K562 (cell line): ENCODE measurements around the genes PPP1CA and RPS6KB2.

GRCh38 chr11:67032825-67033365 is 10.0 kb downstream of the SYT12 start:
- RAMPAGE, long total RNA: no peak
- RRBS: no CpG with 5 or more reads among the region's 9 CpGs
PRO-cap:
- standard: no peak
- CoPRO, capped RNA only, 2 experiments: no peak in any of the 2 experiments
- CoPRO, capped and uncapped RNA, 2 experiments: no peak in any of the 2 experiments
- CoPRO, uncapped RNA only, 2 experiments: no peak in any of the 2 experiments
CAGE:
- cytosol, long polyA plus RNA: no peak
- long polyA plus RNA: no peak
- nucleolus, long total RNA: no peak
- nucleus, long polyA plus RNA: no peak

- RAMPAGE, long total RNA: no peak
- RRBS: 3% methylated on average over 26 of the region's 48 CpGs
PRO-cap:
- standard: bidirectional peak, plus-strand start at chr11:67119684, minus-strand start at chr11:67119707
- CoPRO, capped RNA only, 2 experiments: peak in 2 of 2 experiments; most common plus-strand start chr11:67119696 (in 1); most common minus-strand start chr11:67119703 (in 1)
- CoPRO, capped and uncapped RNA, 2 experiments: peak in 2 of 2 experiments; most common plus-strand start chr11:67119817 (in 1); most common minus-strand start chr11:67119706 (in 2)
- CoPRO, uncapped RNA only, 2 experiments: no peak in any of the 2 experiments
CAGE:
- cytosol, long polyA plus RNA: no peak
- long polyA plus RNA: no peak
- nucleolus, long total RNA: no peak
- nucleus, long polyA plus RNA: no peak
These were observed 622 bp downstream of the KDM2A start for GRCh38 chr11:67119589-67120180.

DNA sequence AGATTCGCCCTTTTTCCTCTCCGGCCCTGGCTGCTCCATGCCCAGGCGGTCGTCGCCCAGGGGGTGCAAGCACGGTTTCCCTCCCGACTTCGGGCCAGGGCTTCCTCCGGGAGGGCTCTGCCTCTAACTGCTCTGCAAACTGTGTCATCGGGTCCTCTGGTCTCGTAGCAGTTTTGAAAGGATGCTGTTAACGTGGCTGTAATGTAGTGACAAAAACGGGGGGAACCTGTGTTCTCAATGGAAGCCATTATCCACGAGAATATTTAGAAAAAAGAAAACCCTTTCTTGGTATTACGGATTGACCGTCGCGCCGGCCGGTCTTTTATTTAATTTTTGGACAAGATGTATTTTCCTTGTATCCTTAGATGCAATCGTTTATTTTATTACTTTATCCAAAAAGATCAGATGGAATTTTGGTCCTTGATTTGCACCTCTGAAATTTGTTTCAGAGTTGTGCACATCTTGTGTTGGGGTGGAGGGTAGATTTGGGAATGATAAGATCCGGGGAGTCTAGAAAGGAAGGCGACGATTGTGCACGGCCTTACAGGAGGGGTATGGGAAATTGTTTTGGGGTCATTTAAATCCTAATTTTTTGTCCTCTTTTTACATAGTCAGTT is 1.2 kb downstream of the KDM2A start:
- RAMPAGE, long total RNA: no peak
- RRBS: 2% methylated on average over 7 of the region's 25 CpGs
PRO-cap:
- standard: no peak
- CoPRO, capped RNA only, 2 experiments: peak in 1 of 2 experiments; most common plus-strand start position 291 of the sequence (in 1); most common minus-strand start position 129 of the sequence (in 1)
- CoPRO, capped and uncapped RNA, 2 experiments: peak in 1 of 2 experiments; most common plus-strand start position 276 of the sequence (in 1); most common minus-strand start position 129 of the sequence (in 1)
- CoPRO, uncapped RNA only, 2 experiments: no peak in any of the 2 experiments
CAGE:
- cytosol, long polyA plus RNA: no peak
- long polyA plus RNA: no peak
- nucleolus, long total RNA: no peak
- nucleus, long polyA plus RNA: no peak

DNA sequence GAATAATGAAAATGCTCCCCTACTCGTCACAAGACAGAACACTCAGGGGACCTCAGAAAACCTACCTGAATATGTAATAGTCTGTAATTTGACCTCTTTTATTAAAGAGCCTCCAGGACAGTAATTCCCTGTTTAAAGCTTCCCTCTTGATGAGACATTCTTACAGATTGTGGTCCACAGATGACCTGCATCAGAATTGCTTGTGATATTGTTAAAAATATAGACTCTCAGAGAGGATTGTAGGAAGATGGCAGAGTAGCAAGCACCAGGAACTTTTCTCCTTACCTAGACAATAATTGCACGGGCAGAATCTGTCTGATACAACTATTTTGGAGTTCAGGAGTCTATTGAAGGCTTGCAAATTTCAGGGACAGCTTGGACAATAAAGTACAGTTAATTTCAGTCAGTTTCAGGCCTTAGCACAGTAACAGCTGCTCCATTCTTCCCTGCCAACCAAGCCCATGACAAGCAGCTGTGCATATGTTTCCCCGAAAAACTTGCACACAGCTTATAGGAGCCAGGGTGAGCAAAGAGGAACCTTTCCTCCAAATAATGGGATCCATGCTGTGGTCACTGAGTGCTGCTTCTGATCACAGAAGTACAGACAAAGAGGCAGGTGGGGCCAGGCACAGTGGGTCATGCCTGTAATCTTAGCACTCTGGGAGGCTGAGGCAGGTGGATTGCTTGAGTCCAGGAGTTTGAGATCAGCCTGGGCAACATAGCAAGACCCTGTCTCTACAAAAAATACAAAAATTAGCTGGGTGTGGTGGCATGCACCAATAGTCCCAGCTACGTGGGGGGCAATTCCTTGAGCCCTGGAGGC is 64.4 kb downstream of the KDM2A start:
- RAMPAGE, long total RNA: no peak
- RRBS: no CpG with 5 or more reads among the region's 4 CpGs
PRO-cap:
- standard: no peak
- CoPRO, capped RNA only, 2 experiments: no peak in any of the 2 experiments
- CoPRO, capped and uncapped RNA, 2 experiments: no peak in any of the 2 experiments
- CoPRO, uncapped RNA only, 2 experiments: no peak in any of the 2 experiments
CAGE:
- cytosol, long polyA plus RNA: no peak
- long polyA plus RNA: no peak
- nucleolus, long total RNA: no peak
- nucleus, long polyA plus RNA: no peak

- RAMPAGE, long total RNA: no peak
- RRBS: no CpG with 5 or more reads among the region's 15 CpGs
PRO-cap:
- standard: bidirectional peak, plus-strand start at chr11:67240014, minus-strand start at chr11:67239783
- CoPRO, capped RNA only, 2 experiments: peak in 2 of 2 experiments; most common plus-strand start chr11:67240125 (in 2)
- CoPRO, capped and uncapped RNA, 2 experiments: peak in 2 of 2 experiments; most common plus-strand start chr11:67239983 (in 1)
- CoPRO, uncapped RNA only, 2 experiments: peak in 1 of 2 experiments; most common plus-strand start chr11:67240168 (in 1)
CAGE:
- cytosol, long polyA plus RNA: start-site peak on the plus strand at chr11:67240052-67240134, 99 and 108 reads in 2 replicates
- long polyA plus RNA: no peak
- nucleolus, long total RNA: no peak
- nucleus, long polyA plus RNA: start-site peak on the plus strand at chr11:67239979-67240128, 71 and 251 reads in 2 replicates
These were observed 26.4 kb upstream of the GRK2 start for GRCh38 chr11:67239901-67240218.

DNA sequence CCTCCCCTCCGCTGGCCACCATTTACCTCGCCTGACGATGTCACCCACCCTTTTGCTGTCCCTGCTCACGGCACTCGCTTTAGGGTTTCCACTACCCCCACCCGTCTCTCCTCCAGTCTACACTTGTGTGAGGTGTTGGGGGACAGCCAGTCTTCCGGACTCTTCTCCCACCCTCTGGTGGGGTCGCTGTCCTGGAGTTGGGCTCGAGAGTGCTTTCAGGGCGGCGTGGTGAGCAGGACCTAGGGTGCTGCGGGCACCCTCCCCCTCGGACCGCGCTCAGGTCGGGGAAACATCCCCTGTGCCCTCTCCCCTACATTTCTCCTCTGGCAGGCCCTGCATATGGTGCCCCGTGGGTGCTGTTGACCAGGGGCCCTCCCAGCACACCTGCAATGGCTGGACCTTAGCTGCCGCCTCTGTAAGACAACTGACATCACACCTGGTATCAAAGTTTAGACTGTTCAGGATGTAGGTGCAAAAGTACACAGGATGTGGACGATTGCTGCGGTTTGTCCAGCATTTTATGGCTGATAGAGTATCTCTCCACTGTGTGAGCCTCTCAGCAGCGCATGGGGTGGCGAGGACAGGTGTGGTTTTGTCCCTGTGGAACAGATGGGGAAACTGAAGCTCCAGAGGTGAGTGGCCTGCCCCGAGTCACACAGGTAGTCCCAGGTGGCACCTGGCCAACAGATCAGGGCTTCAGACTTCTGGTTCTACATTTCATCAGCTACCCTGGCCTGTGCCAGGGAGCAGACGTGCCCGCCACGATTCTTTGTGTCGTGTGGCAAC is 1.1 kb downstream of the GRK2 start:
- RAMPAGE, long total RNA: no peak
- RRBS: no CpG with 5 or more reads among the region's 27 CpGs
PRO-cap:
- standard: unidirectional peak, minus-strand start at position 426 of the sequence
- CoPRO, capped RNA only, 2 experiments: no peak in any of the 2 experiments
- CoPRO, capped and uncapped RNA, 2 experiments: no peak in any of the 2 experiments
- CoPRO, uncapped RNA only, 2 experiments: no peak in any of the 2 experiments
CAGE:
- cytosol, long polyA plus RNA: no peak
- long polyA plus RNA: no peak
- nucleolus, long total RNA: no peak
- nucleus, long polyA plus RNA: no peak

GRCh38 chr11:67283491-67283960 is 5.6 kb upstream of the ANKRD13D start:
- RAMPAGE, long total RNA: no peak
- RRBS: no CpG with 5 or more reads among the region's 13 CpGs
PRO-cap:
- standard: no peak
- CoPRO, capped RNA only, 2 experiments: no peak in any of the 2 experiments
- CoPRO, capped and uncapped RNA, 2 experiments: no peak in any of the 2 experiments
- CoPRO, uncapped RNA only, 2 experiments: no peak in any of the 2 experiments
CAGE:
- cytosol, long polyA plus RNA: no peak
- long polyA plus RNA: no peak
- nucleolus, long total RNA: no peak
- nucleus, long polyA plus RNA: no peak

DNA sequence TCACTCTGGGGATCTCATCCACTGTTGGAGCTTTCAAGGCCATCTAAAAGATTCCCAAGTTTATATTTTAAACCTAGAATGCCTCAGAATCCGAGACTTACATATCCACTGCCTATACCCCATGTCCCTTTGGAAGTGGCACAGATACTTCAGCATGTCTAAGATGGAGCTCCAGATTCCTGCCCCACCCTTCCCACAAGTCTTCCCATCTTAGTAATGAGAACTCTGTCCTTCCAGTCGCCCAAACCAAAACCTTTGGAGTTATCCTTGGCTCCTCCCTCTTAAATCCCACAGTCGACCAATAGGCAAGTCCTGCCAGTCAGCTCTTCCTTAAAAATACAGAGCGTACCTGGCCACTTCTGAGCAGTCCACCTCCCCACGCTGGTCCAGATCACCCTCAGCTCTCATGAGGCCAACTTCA is 4.3 kb downstream of the POLD4 start:
- RAMPAGE, long total RNA: no peak
- RRBS: no CpG with 5 or more reads among the region's 5 CpGs
PRO-cap:
- standard: no peak
- CoPRO, capped RNA only, 2 experiments: no peak in any of the 2 experiments
- CoPRO, capped and uncapped RNA, 2 experiments: no peak in any of the 2 experiments
- CoPRO, uncapped RNA only, 2 experiments: no peak in any of the 2 experiments
CAGE:
- cytosol, long polyA plus RNA: no peak
- long polyA plus RNA: no peak
- nucleolus, long total RNA: no peak
- nucleus, long polyA plus RNA: no peak

DNA sequence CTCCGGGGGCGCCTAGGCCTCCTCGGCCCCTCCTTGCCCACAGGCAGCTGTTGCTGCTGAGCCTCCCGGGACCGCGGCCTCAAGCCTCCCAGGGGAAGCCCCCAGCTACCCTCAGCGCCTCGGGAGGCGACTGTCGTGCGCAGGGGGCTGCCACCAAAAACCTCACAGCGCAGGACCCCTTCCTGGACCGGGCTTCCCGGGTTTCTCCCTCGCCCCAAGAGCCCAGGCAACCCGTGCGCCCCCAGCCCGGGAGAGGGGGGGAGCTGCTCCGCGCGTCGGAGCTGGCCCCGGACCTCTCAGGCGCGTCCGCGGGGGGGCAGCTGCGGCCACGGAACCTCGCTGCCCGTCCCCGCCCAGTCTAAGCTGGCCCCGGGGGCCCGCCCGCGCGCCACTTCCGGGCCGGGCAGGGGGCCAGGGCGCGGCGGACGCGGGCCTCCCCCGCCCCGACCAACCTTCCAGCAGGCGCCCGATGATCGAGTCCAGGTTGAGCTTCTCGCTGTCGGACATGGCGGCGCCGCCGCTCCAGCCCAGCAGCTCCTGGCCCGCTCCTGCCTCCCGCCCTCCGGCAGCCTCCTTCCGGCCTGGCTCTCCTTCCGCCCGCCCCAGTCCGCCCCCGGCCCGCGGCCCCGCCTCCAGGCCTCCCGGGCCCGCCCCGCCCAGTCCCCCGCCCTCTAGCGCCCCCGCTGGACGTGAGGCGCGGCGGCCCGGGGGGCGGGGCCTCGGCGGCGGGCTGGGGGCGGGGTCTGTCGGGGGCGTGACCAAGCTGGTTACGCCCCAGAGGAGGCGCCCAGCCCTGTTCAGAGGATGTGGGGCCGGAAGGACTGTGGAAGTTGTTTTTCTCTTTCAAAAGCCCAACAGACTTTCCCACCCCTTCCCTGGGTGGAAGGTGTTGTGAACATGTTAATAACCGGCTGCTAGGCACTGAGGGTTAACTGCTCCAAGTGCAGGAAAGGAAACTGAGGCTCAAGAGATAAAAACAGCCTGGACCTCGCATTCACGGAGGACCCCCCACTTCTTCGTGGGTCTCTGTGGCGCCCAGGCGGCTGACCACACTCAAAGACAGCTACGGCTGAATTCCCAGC is at the start of gene PPP1CA:
Gene PPP1CA, minus strand, starts transcription at position 583 of the 1,082 bp plus-strand sequence.
- RAMPAGE, long total RNA: start-site peak on the minus strand centred at position 564 of the sequence, 83 bp wide, 5,393 and 2,008 reads in 2 replicates
- RRBS: 3% methylated on average over 40 of the region's 94 CpGs
PRO-cap:
- standard: bidirectional peak, plus-strand start at position 800 of the sequence, minus-strand start at position 550 of the sequence
- CoPRO, capped RNA only, 2 experiments: peak in 2 of 2 experiments; most common plus-strand start position 800 of the sequence (in 2); most common minus-strand start position 550 of the sequence (in 2)
- CoPRO, capped and uncapped RNA, 2 experiments: peak in 2 of 2 experiments; most common plus-strand start position 800 of the sequence (in 2); most common minus-strand start position 293 of the sequence (in 1)
- CoPRO, uncapped RNA only, 2 experiments: peak in 1 of 2 experiments; most common plus-strand start position 475 of the sequence (in 1); most common minus-strand start position 471 of the sequence (in 1)
CAGE:
- cytosol, long polyA plus RNA: start-site peak on the minus strand centred at position 562 of the sequence, 76 bp wide, 3,331 and 2,575 reads in 2 replicates
- long polyA plus RNA: start-site peak on the minus strand centred at position 564 of the sequence, 82 bp wide, 921 and 2,578 reads in 2 replicates
- nucleolus, long total RNA: no peak
- nucleus, long polyA plus RNA: start-site peak on the minus strand centred at position 558 of the sequence, 70 bp wide, 607 and 619 reads in 2 replicates

DNA sequence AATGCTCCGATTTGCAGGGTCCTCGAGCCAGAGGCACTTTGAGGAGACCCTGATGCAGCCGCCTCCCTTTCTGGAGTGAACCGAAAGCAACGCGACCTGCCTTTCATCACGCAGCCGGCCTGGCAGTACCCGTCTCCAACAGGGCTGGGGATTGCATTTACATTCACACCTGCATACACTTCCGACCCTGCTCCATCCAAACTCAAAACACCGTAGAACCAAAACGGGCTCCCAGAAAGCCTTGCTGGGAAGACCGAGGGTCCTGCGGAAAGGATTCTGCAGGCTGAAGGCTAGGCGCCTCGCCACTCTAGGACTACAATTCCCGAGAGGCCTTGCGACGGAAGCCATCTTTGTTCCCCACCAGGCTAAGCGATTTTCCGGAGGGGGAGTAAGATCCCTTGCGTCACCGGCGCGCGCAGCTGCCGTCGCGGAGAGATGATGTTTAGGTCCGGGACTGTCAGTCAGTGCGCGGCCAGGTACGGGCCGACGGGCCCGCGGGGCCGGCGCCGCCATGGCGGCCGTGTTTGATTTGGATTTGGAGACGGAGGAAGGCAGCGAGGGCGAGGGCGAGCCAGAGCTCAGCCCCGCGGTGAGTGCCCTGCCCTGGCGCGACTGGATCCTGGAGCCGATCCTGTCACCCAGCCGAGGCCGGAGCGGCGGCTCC is at the start of gene RPS6KB2:
Gene RPS6KB2, plus strand, starts transcription at position 460 of the 664 bp plus-strand sequence.
- RAMPAGE, long total RNA: start-site peak on the plus strand centred at position 471 of the sequence, 54 bp wide, 1,283 and 463 reads in 2 replicates
- RRBS: 2% methylated on average over 9 of the region's 55 CpGs
PRO-cap:
- standard: unidirectional peak, minus-strand start at position 77 of the sequence; bidirectional peak, plus-strand start at position 460 of the sequence, minus-strand start at position 309 of the sequence
- CoPRO, capped RNA only, 2 experiments: peak in 2 of 2 experiments; most common plus-strand start position 460 of the sequence (in 2); most common minus-strand start position 309 of the sequence (in 2)
- CoPRO, capped and uncapped RNA, 2 experiments: peak in 2 of 2 experiments; most common plus-strand start position 460 of the sequence (in 2); most common minus-strand start position 309 of the sequence (in 1)
- CoPRO, uncapped RNA only, 2 experiments: peak in 2 of 2 experiments; most common plus-strand start position 479 of the sequence (in 2); most common minus-strand start position 299 of the sequence (in 1)
CAGE:
- cytosol, long polyA plus RNA: start-site peak on the plus strand centred at position 464 of the sequence, 69 bp wide, 1,733 and 1,377 reads in 2 replicates
- long polyA plus RNA: start-site peak on the plus strand centred at position 463 of the sequence, 82 bp wide, 420 and 1,011 reads in 2 replicates
- nucleolus, long total RNA: no peak
- nucleus, long polyA plus RNA: start-site peak on the plus strand centred at position 460 of the sequence, 77 bp wide, 1,149 and 1,301 reads in 2 replicates

DNA sequence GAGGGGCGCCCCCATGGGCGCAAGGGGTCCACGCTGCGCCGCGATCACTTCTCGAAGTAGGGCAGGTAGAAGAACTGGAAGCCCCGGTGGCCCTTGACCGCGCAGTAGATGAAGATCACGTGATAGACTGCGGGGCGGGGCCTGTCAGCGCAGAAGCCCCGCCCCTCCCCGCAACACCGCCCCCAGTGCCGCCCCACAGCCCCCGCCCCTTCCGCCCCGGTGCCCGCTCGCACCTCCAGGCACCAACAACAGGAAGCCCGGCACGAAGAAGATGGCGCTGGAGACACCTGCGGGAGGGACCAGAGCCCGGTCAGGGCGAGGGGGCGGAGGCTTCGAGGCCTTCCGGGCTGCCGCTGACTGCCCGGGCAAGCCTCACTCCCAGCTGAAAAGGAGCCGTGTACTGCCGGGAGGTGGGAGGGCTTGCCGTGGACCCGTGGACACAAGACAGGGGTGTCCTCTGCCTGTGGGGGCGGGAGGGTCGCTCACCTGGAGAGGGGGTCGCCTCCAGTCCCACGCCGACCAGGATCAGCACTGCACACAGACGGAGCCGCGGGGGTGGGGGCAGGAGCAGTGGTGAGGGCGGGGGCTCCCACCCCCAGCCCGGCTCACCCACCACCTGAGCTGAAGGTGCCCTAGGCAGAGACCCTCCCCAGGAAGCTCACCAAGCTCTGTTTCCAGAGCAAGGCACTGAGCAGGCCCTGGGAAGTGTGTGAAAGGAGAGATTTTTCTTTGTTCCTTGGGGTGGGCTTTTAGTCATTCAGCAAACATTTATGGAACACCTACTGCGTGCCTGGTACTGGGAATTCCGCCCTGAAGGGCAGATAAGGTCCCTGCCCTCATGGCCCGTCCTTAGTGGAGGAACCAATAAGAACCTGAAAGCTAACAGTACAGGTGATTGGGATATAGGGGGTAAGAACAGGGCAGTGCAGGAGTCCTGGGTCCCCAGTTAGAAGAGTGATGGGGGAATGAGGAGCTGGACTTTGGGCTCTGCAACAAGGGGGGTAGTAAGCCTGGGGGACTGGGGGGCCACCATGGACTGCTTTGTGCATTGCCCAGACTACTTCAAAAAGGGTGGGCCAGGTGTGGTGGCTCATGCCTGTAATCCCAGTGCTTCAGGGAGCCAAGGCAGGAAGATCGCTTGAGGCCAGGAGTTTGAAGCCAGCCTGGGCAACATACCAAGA is 4.1 kb downstream of the TMEM134 start:
- RAMPAGE, long total RNA: no peak
- RRBS: 4% methylated on average over 8 of the region's 52 CpGs
PRO-cap:
- standard: bidirectional peak, plus-strand start at position 248 of the sequence, minus-strand start at position 110 of the sequence; bidirectional peak, plus-strand start at position 953 of the sequence, minus-strand start at position 700 of the sequence
- CoPRO, capped RNA only, 2 experiments: peak in 2 of 2 experiments; most common plus-strand start position 245 of the sequence (in 1); most common minus-strand start position 76 of the sequence (in 2)
- CoPRO, capped and uncapped RNA, 2 experiments: peak in 2 of 2 experiments; most common plus-strand start position 248 of the sequence (in 2); most common minus-strand start position 76 of the sequence (in 1)
- CoPRO, uncapped RNA only, 2 experiments: no peak in any of the 2 experiments
CAGE:
- cytosol, long polyA plus RNA: no peak
- long polyA plus RNA: no peak
- nucleolus, long total RNA: no peak
- nucleus, long polyA plus RNA: no peak

- RAMPAGE, long total RNA: no peak
- RRBS: 67% methylated on average over 3 of the region's 11 CpGs
PRO-cap:
- standard: no peak
- CoPRO, capped RNA only, 2 experiments: no peak in any of the 2 experiments
- CoPRO, capped and uncapped RNA, 2 experiments: no peak in any of the 2 experiments
- CoPRO, uncapped RNA only, 2 experiments: peak in 1 of 2 experiments; most common plus-strand start chr11:67468608 (in 1); most common minus-strand start chr11:67468329 (in 1)
CAGE:
- cytosol, long polyA plus RNA: no peak
- long polyA plus RNA: no peak
- nucleolus, long total RNA: no peak
- nucleus, long polyA plus RNA: no peak
These were observed 923 bp downstream of the TMEM134 start for GRCh38 chr11:67467948-67468707.

- RAMPAGE, long total RNA: no peak
- RRBS: no CpG with 5 or more reads among the region's 4 CpGs
PRO-cap:
- standard: no peak
- CoPRO, capped RNA only, 2 experiments: no peak in any of the 2 experiments
- CoPRO, capped and uncapped RNA, 2 experiments: no peak in any of the 2 experiments
- CoPRO, uncapped RNA only, 2 experiments: peak in 2 of 2 experiments; most common plus-strand start chr11:67586123 (in 2); most common minus-strand start chr11:67585946 (in 1)
CAGE:
- cytosol, long polyA plus RNA: no peak
- long polyA plus RNA: no peak
- nucleolus, long total RNA: no peak
- nucleus, long polyA plus RNA: no peak
These were observed 2.2 kb downstream of the GSTP1 start for GRCh38 chr11:67585800-67586307.

GRCh38 chr11:67630612-67631277 is 1.0 kb upstream of the NUDT8 start:
- RAMPAGE, long total RNA: no peak
- RRBS: 2% methylated on average over 14 of the region's 40 CpGs
PRO-cap:
- standard: bidirectional peak, plus-strand start at chr11:67630802, minus-strand start at chr11:67630719
- CoPRO, capped RNA only, 2 experiments: no peak in any of the 2 experiments
- CoPRO, capped and uncapped RNA, 2 experiments: no peak in any of the 2 experiments
- CoPRO, uncapped RNA only, 2 experiments: peak in 2 of 2 experiments; most common plus-strand start chr11:67631025 (in 2)
CAGE:
- cytosol, long polyA plus RNA: no peak
- long polyA plus RNA: no peak
- nucleolus, long total RNA: no peak
- nucleus, long polyA plus RNA: no peak

GRCh38 chr11:67886215-67886753 is 117.6 kb downstream of the UNC93B1 start:
- RAMPAGE, long total RNA: no peak
- RRBS: no CpG with 5 or more reads among the region's 13 CpGs
PRO-cap:
- standard: no peak
- CoPRO, capped RNA only, 2 experiments: no peak in any of the 2 experiments
- CoPRO, capped and uncapped RNA, 2 experiments: no peak in any of the 2 experiments
- CoPRO, uncapped RNA only, 2 experiments: no peak in any of the 2 experiments
CAGE:
- cytosol, long polyA plus RNA: no peak
- long polyA plus RNA: no peak
- nucleolus, long total RNA: no peak
- nucleus, long polyA plus RNA: no peak

- RAMPAGE, long total RNA: no peak
- RRBS: no CpG with 5 or more reads among the region's 6 CpGs
PRO-cap:
- standard: no peak
- CoPRO, capped RNA only, 2 experiments: no peak in any of the 2 experiments
- CoPRO, capped and uncapped RNA, 2 experiments: no peak in any of the 2 experiments
- CoPRO, uncapped RNA only, 2 experiments: no peak in any of the 2 experiments
CAGE:
- cytosol, long polyA plus RNA: no peak
- long polyA plus RNA: no peak
- nucleolus, long total RNA: no peak
- nucleus, long polyA plus RNA: no peak
These were observed 83.3 kb downstream of the UNC93B1 start for GRCh38 chr11:67920602-67920964.

GRCh38 chr11:67990735-67991682 is 12.9 kb downstream of the UNC93B1 start:
- RAMPAGE, long total RNA: no peak
- RRBS: 86% methylated on average over 5 of the region's 77 CpGs
PRO-cap:
- standard: no peak
- CoPRO, capped RNA only, 2 experiments: no peak in any of the 2 experiments
- CoPRO, capped and uncapped RNA, 2 experiments: no peak in any of the 2 experiments
- CoPRO, uncapped RNA only, 2 experiments: no peak in any of the 2 experiments
CAGE:
- cytosol, long polyA plus RNA: no peak
- long polyA plus RNA: no peak
- nucleolus, long total RNA: no peak
- nucleus, long polyA plus RNA: no peak

DNA sequence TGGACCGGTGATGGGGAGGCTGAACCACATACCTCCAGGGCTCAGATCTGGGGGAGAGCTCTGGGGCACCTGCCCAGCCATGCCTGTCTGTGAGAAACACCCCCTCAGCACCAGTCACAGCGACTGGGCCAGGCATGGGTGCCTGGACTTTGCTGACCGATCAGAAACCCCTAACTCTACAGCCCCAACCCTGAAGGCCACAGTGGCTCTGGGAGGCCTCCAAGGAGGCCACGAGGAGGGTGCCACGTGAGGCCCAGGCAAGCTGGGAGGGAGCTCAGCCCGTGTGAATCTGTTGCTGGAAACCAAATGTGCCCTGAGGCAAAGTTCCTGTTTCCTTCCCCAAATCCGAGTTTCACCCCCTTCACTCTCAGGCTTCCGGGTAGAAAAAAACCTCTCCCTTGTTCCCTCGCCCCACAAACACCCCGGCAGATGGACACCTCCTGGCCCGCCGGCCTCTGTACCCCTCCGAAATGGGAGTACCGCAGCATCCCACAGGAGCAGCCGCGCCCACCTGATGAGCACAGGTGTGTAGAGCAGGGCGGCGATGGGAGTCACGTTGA is 1.3 kb downstream of the UNC93B1 start:
- RAMPAGE, long total RNA: no peak
- RRBS: no CpG with 5 or more reads among the region's 19 CpGs
PRO-cap:
- standard: no peak
- CoPRO, capped RNA only, 2 experiments: no peak in any of the 2 experiments
- CoPRO, capped and uncapped RNA, 2 experiments: no peak in any of the 2 experiments
- CoPRO, uncapped RNA only, 2 experiments: no peak in any of the 2 experiments
CAGE:
- cytosol, long polyA plus RNA: no peak
- long polyA plus RNA: no peak
- nucleolus, long total RNA: no peak
- nucleus, long polyA plus RNA: no peak